ENCODE results near the genes TUT1, B3GAT3, TMEM179B and SLC3A2.

GRCh38 chr11:62433130-62433622 lies 14.3 kb downstream of the SCGB1A1 start:
- PRO-cap, result no peak

DNA sequence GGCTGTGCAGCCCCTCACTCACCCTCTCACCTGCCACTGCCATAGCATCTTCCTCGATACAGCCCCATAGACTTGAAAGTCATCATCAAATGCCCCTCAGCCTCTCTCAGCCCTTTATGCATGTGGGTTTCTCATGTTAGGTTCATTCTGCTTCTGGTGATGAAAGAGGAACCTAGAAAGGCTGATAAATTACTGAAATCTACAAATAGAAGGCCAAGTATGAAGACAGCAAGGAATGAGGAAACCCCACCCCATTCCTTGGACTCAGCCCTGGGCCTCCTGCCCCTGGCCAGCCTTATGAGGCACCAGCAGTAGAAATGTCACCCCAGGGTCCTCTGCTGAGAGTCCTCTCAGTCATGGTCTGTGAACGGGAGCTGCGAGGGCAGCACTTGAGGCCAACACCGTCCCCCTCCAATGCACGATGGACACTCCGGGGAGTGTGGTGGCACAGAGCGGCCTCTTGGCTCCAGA lies 24.8 kb downstream of the SCGB1A1 start:
- PRO-cap, result no peak

DNA sequence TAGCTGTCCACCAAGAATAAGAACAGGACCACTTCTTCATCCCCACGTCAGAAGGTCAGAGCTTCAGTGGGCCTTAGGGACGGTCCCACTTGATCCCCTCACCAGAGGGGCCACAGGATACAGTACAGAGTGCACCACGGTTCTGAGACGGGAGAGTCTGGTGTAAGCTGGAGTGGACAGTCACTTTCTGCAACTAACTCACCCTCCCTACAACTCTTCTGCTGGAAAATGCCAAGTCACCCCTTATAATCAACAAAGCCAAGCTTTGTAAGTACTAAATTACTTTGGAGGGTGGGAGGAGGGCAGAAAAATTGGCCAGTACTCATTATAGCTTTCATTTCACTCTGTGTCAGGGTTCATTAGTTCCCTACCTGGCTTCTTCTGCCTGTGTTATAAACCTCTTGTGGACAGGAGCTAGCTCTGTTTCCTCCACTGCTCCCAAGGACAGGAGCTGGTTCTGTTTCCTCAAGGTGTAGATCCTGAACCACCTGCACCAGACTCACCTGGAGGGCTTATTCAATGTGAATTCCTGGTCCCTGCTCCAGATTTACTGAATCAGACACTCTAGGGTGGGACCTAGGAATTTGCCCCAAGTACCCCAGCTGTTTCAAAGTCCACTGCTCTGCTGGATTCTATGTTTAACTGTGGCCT lies 39.6 kb downstream of the SCGB1A1 start:
- PRO-cap, result no peak

DNA sequence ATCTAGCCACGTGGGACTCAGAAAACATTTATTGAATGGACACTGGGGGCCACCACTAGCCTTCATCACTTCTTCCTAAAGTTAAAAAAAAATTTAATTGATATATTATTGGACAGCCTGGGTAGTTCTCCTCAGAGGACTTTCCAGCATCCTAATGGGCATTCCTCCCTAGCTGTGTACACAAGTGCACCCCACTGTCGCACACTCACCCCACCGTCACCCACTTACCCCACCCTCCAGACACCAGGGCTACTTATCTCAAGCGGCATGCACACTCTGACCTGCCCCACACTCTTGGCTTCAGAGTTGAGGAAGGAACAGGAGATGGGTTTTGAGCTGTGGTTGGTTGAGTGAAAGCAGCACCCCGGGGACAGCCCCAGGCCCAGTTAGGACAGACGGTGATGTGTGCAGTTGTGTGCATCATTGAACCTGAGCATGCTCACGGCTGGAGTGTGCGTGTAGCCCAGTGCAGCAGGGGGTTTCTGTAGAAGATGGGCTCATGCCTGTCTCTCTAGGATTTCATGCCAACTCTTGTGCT lies 32.5 kb downstream of the AHNAK start:
- PRO-cap, result no peak

GRCh38 chr11:62519584-62519988 lies 27.0 kb downstream of the AHNAK start:
- PRO-cap, result no peak

GRCh38 chr11:62547005-62547777 lies 585 bp upstream of the AHNAK start:
- PRO-cap, result no peak

GRCh38 chr11:62591055-62591730 lies at the start of gene TUT1:
TSS of gene TUT1 (minus strand) at chr11:62591523.
- PRO-cap, result bidirectional peak, plus-strand start at chr11:62591856, minus-strand start at chr11:62591523

DNA sequence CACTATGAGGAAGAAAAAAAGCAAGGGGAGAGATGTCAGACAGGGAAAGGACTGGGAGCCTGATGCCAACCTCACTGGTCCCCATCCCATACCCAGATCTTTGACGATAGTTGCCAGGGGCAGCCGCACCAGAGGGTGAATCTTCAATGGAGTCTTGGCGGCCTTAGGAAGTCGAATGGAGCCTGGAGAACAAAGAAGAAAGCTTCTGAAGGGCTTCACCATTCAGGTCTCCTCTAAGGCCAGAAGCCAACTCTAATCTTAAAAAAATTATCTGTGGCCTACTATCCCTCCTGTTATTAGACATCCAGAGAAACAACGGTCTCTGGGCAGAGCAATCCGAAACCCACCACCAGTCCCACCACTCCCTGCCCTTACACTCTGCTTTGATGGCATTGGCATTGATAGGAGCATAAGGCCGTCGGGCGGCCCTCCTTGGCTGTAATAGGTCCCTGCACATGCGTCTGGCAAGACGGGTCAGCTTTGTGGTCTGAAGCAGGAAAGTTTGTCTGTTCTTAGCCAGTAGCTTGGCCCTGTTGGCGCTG lies 3.6 kb upstream of the TUT1 start:
- PRO-cap, result no peak

DNA sequence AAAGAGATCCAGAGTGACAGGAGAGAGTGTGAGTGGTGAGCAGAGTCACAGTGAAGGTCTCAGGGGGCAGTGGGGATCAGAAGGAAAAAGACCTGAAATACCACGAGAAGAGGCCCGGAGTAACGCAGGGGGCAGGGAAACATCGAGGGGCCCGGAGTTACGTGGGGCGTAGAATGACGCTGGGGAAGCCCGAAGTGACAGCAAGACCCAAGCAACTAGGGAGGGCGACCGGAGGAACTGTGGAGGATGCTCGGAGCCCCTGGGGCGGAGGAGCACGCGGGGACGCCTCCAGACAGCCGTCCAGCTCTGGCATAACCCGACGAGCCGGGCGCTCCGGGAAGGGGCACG lies 537 bp downstream of the EML3 start:
- PRO-cap, result bidirectional peak, plus-strand start outside the sequence, minus-strand start at position 313 of the sequence

- PRO-cap, result bidirectional peak, plus-strand start at chr11:62622212, minus-strand start at chr11:62621986
Observed at GRCh38 chr11:62621811-62622757, at the start of gene B3GAT3. TSS of gene B3GAT3 (minus strand) at chr11:62621986.

- PRO-cap, result no peak
Observed at GRCh38 chr11:62687563-62688529, 1.5 kb downstream of the LRRN4CL start.

GRCh38 chr11:62712929-62713609 lies 5.6 kb downstream of the GNG3 start:
- PRO-cap, result no peak

GRCh38 chr11:62726312-62726999 lies 801 bp downstream of the HNRNPUL2 start:
- PRO-cap, result no peak

DNA sequence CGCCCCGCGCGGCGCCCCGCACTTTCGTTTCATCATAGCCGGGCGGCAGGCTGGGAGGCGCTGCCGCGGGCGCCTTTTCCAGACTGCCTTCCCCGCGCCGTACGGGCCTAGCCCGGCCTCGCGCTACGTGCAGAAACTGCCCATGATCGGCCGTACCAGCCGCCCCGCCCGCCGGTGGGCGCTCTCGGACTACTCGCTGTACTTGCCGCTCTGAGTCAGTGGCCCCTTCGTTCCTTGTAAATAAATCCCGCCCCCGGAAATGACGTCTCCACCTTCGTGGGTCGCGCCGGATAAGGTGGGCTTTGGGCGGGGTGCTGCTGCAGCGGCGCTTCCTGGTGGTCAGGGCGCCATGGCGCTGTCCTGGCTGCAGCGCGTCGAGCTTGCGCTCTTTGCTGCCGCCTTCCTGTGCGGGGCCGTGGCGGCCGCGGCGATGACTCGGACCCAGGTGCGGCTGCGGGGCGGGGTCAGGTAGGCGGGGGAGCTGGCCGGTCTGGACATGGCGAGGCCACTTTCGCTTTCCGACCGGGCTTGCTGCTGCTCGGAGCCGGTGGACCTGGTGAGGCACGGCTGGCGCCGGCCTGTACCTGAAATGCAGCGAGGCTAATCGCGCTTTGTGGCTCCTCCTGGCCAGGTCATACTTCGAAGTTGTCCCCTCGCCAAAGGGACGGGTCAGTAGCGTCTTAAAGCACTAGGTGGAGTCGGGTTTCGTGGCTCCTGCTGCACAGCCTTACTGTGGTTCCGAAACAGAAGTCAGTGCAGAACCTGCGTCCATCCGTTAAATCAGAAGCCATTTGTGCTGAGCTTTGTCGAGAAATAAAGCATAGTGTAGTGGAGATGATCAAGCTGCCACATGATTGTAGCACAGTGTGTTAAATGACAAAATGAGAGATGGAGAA lies at the start of gene TMEM179B:
TSS of gene TMEM179B (plus strand) at position 320 of the 896 bp plus-strand sequence.
- PRO-cap, result bidirectional peak, plus-strand start at position 342 of the sequence, minus-strand start at position 204 of the sequence

DNA sequence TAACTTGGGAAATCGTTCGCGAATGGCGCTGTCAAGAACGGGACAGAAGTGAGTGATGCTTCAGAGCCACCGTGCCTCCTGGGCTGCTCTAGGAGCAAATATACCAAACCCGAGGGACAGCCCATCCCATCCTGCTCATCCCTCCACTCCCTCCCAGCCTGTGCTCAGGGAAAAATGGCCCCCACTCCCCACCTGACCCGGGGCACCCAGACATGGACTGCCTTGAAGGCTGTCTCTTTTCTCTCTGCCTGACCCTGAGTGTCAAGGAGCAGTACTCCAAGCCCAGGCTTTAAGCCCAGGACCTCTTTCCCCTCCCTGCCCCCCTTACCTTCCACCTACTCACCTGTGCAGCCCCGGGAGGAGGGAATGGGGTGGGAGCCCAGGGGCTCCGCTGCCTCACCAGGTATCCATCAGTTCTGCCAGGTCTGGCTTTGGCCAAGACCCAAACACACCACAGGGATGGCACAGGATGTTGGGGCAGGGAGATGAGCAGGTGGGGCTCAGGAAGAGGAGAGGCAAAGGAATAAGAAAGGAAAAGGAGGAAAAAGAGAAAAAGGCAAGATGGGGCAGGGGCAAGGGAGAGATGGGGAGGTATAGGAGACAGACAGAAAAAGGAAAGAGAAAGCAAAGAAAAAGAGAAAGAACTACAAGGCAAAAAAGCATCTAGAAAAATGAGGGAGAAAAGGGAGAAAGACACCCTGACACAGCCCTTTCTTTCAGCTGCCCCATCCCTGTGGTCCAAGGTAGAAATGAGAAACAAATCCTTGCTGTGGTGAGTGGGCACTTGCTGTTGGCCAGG lies 6.5 kb downstream of the NXF1 start:
- PRO-cap, result no peak

GRCh38 chr11:62811005-62811743 lies 5.9 kb upstream of the NXF1 start:
- PRO-cap, result no peak

DNA sequence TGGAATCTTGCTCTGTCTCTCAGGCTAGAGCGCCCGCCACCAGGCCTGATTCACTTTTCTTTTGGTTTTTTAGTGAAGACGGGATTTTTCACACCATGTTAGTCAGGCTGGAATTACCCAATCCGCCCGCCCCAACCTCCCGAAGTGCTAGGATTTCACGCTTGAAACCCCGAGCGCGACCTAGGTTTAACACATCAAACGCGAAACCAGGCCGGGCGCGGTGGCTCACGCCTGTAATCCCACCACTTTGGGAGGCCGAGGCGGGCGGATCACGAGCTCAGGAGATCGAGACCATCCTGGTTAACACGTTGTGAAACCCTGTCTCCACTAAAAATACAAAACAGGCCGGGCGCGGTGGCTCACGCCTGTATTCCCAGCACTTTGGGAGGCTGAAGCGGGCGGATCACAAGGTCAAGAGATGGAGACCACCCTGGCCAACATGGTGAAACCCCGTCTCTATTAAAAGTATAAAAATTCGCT lies 1.3 kb upstream of the WDR74 start:
- PRO-cap, result no peak

DNA sequence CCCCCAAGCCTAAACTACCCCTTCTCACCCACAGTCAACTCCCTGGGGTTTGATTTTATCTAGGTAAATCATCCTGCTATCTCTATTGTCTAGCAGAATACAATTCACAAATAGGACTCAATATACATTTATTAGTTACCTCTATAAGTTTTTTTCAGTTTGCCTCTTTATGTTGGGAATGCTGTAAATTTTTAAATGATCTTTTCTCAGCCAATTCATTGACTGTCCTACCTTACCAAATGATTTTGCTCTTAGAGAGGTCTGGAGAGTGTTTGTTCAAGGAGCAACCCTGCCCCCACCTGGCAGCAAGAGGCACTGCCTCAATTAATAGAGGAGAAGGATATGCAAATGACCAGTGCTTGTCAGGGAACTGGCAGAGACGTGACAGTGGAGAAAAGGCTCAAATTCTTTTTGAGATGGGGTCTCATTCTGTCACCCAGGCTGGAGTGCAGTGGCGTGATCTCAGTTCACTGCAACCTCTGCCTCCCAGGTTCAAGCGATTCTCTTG lies 18.1 kb upstream of the SLC3A2 start:
- PRO-cap, result no peak

- PRO-cap, result bidirectional peak, plus-strand start at chr11:62880896, minus-strand start at chr11:62880789; bidirectional peak, plus-strand start at chr11:62881117, minus-strand start at chr11:62881143
Observed at GRCh38 chr11:62880631-62881201, at the start of gene SLC3A2. TSS of gene SLC3A2 (plus strand) at chr11:62880896.

DNA sequence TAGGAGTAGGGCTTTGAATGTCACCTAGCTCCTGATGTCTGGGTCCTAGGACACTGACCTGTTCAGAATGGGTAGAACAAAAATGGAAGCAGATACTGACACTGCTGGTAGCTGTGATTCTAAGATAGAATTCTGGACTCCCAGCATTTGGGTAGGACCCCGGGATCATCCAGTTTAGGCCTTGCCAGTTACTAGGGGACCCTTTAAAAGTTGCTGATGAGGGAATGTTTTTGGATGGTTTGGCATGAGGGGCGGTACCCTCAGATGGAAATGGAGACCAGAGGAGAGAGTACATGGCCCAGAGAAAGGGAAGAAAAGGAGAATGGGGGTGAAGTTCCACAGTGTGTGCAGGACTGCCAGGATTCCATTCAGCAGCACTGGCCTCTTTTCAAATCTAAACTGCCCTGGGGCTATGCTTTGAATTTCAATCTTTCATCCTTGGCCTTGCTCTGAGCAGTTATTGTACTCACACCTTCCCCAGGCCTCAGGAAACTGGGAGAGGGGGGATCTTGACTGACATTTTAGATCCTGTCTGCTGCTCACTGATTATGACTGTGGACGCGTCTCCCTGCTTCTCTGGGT lies 2.9 kb downstream of the SLC3A2 start:
- PRO-cap, result bidirectional peak, plus-strand start at position 321 of the sequence, minus-strand start at position 357 of the sequence